ENCODE data around the genes SEMA4B and NGRN.

GRCh38 chr15:89761048-89761864, 10.2 kb upstream of the MESP1 start:
- PRO-cap, result no peak
- RAMPAGE, long total RNA, 4 experiments, result no peak in any of the 4 experiments

DNA sequence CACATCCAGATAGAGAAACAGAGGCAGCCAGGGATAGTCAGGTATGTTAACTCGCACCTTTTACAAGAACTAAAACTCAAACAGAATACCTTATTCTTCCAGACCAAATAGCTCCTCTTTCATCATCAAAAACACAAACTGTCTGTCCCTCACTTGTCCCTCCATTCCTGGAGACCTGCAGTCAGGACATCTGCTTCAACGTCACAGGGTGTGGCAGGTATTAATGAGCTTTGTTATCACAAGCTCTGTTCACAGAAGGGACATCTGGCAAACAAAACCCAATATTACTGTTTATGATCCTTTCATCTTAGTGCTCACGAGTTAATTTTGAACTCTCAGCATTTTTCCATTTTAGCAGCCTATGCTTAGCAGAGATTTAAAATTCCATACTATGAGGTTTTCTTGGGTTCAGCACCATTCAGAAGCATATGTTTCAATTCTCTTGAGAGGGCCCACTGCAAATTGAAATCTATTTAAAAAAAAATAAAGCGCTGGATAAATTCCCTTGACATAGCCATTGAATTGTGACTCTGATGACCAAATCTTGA, 32.9 kb downstream of the AP3S2 start:
- PRO-cap, result no peak
- RAMPAGE, long total RNA, 4 experiments, result no peak in any of the 4 experiments

GRCh38 chr15:89899547-89900440, 6.0 kb upstream of the AP3S2 start:
- PRO-cap, result no peak
- RAMPAGE, long total RNA, 4 experiments, result no peak in any of the 4 experiments

- PRO-cap, result no peak
- RAMPAGE, long total RNA, 4 experiments, result no peak in any of the 4 experiments
Observed at GRCh38 chr15:90013190-90014188, 12.4 kb downstream of the ZNF710 start.

GRCh38 chr15:90047944-90048603, 47.0 kb downstream of the ZNF710 start:
- PRO-cap, result no peak
- RAMPAGE, long total RNA, 4 experiments, result no peak in any of the 4 experiments

DNA sequence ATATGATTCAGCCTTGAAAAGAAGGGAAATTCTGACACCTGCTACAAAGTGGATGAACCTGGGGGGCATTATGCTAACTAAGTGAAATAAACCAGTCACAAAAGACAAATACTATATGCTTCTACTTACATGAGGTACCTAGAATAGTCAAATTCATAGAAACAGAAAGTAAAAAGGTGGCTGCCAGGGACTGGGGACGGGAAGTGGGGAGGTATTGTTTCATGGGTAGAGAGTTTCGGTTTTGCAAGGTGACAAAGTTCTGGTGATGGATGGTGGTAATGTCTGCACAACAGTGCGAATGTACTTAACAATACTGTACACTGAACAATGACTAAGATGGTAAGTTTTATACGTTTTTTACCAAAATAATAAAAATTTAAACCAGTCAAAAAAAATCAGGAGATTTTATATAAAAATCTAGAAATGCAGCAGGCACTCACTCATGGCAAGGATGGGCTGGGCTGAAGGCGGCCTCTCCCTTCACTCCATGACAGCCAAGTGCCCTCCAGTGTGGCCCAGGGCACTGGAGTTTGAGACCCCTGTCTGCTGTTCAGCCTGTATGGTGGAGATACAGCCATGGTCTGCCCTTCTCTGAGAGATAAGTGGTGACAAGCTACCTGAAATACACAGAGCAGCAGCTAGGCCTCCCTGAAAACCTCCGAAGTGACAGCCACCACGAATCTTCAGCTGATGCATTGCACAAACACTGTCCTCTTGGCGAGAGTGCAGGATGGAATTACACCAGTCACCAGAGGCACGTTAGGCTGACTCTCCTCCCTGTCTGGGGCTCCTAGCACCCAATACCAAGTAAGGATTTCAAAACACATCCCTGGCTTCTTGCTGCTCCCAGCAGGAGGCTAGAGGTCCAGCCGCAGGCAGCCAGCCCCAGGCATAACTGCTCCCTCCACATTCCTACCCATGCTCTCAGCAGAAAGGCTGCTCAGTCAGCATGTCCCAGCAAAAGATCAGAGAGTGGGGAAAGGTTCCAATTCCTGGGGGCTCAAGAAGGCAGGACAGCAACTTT, 4.5 kb downstream of the IDH2 start:
- PRO-cap, result bidirectional peak, plus-strand start at position 909 of the sequence, minus-strand start at position 665 of the sequence
- RAMPAGE, long total RNA, 4 experiments, result no peak in any of the 4 experiments

DNA sequence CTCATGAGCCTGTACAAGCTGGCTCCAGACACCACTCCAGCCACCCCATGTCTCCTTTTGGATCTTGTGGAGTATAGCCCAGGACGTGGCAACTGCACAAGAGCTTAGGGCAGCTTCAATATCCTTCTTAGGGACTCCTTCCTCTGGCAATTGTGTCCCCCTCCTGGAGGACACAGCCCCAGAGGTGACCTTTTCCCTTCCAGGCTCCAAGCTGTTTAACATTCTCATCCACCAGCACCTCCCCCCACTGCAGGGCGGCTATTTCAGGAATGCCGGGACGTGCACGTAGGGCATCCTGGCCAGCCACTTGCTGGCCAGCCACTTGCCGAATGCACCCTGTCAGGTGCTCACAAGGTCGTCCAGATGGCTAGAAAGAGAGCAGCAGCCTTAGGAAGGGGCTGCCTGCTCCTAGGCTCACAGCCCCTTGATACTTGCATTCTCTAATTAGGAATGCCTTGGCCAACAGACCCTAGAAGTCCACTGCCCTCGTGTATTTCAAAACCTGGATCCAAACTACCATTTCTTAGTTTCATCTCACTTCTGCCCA, 24.4 kb upstream of the IDH2 start:
- PRO-cap, result bidirectional peak, plus-strand start at position 350 of the sequence, minus-strand start at position 217 of the sequence
- RAMPAGE, long total RNA, 4 experiments, result no peak in any of the 4 experiments

GRCh38 chr15:90162943-90163399, 38.2 kb upstream of the SEMA4B start:
- PRO-cap, result no peak
- RAMPAGE, long total RNA, 4 experiments, result no peak in any of the 4 experiments

DNA sequence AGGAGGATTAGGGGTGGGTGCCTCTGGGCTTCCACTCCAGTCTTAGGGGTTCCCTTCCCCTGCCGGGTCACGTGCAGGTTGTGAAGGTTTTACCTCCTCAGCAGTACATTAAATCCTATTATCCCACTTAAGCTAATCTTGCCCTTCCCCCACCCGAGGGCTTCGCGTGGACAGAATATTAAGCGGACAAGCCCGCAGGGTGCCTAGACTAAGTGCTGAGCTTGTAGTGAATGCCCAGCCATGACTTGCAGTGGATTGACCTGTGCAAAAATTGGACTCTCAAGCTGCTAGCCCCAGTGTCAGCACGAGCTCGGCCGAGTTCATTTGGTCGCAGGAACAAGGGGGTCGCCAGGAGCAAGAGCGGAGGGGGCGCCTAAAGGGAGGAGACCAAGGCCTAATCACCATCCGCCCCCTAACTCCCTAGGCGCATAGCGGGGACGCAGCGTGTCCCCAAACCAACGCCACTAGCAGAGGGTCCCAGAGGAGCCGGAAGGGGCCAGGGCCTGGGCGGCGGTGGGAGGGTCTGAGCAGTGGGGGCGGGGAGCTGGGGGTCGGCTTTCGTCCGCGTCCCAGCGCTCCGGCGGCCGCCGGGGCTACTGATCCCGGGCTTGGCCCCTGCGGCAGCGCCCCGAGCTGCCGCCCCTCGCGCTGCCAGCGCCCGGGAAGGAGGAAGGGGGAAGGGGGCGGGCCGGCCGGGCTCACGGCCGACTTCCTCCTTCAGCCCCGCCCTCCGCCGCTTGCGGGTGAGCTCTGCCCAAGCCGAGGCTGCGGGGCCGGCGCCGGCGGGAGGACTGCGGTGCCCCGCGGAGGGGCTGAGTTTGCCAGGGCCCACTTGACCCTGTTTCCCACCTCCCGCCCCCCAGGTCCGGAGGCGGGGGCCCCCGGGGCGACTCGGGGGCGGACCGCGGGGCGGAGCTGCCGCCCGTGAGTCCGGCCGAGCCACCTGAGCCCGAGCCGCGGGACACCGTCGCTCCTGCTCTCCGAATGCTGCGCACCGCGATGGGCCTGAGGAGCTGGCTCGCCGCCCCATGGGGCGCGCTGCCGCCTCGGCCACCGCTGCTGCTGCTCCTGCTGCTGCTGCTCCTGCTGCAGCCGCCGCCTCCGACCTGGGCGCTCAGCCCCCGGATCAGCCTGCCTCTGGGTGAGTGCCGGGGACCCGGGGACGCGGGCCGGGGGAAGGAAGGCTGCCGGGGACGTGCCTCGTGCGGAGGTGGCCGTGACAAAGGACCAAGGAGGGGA, at the start of gene SEMA4B:
TSS of gene SEMA4B (plus strand) at position 736 of the 1,239 bp plus-strand sequence.
- PRO-cap, result bidirectional peak, plus-strand start at position 757 of the sequence, minus-strand start at position 660 of the sequence; bidirectional peak, plus-strand start at position 964 of the sequence, minus-strand start at position 986 of the sequence
- RAMPAGE, long total RNA, 4 experiments, result no peak in any of the 4 experiments

DNA sequence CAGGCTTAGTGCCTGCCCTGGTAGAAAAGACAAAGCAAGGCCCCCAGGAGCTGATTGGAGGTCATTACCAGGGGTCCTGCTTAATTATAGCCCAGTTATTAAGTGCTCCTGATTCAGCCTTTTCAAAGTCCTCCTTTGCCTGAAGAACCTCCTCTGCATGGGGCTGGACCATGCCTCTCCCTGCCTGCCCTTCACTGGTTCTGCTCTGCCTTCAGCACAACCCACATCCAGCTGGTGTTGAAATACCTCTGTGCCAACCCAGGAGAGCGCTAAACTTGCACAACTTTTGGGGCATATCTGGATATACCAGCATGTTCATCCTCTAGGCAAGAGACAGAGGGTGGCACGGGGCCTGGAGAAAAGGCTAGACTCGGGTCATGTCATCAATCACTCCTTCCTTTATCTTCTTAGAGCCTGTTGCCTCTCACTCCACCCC, 4.7 kb downstream of the SEMA4B start:
- PRO-cap, result bidirectional peak, plus-strand start at position 222 of the sequence, minus-strand start at position 196 of the sequence
- RAMPAGE, long total RNA, 4 experiments, result no peak in any of the 4 experiments

DNA sequence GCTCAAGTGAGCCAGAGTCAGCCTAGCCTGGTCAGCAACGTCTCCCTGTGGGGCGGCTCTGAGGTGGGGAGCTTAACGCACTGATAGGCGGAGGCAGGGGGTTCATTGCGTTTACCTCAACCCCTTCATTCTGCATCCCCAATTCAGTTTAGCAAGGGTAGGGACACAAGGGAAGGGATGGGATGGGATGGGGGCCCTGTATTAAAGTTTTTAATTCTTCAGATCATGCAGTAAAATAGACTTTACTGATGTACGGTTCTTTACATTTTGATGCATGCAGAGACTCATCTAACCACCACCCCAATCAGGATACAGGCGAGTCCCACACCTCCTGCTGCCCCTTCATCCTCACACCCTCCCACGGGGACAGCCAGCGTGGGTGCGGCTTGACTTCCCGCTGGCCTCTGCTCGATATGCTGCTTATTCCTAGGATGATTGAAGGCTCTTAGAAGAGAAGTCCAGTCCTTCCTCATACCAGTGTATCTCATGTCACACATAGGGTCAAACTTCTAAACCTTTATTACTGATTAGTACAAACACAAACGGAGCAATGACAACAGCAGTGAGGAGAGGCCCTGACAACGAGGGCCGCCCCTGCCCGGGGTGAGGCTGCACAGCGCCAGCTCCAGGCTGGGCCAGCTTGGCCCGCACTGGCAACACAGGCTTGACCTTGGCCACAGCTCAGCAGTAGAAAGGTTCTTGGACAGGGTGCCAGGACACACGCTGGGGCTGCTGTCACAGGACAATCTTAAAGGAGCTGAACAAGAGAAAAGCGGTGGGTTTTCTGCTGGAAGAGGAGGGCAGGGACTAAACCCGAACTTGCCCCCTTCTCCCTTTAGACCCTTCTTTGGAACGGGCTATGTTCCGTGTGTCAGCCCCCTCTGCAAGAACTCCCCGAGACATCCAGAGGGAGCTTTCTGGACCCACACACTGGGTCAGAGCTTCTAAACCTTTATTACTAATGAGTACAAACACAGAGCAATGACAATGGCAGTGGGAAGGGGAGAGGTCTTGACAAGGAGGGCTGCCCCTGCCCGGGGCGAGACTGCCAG, 3.7 kb downstream of the CIB1 start:
- PRO-cap, result no peak
- RAMPAGE, long total RNA, 4 experiments, result no peak in any of the 4 experiments

GRCh38 chr15:90265446-90266556, at the start of gene NGRN:
TSS of gene NGRN (plus strand) at chr15:90265672.
- PRO-cap, result bidirectional peak, plus-strand start at chr15:90265680, minus-strand start at chr15:90265645; bidirectional peak, plus-strand start at chr15:90266422, minus-strand start at chr15:90266298
- RAMPAGE, long total RNA, 4 experiments, result start-site peak on the plus strand in 4 of 4 experiments, at chr15:90265668-90265710 at its widest, 934 to 4,343 reads per replicate; start-site peak on the minus strand in 2 of 4 experiments, at chr15:90266285-90266337 at its widest, 5 to 6 reads per replicate

DNA sequence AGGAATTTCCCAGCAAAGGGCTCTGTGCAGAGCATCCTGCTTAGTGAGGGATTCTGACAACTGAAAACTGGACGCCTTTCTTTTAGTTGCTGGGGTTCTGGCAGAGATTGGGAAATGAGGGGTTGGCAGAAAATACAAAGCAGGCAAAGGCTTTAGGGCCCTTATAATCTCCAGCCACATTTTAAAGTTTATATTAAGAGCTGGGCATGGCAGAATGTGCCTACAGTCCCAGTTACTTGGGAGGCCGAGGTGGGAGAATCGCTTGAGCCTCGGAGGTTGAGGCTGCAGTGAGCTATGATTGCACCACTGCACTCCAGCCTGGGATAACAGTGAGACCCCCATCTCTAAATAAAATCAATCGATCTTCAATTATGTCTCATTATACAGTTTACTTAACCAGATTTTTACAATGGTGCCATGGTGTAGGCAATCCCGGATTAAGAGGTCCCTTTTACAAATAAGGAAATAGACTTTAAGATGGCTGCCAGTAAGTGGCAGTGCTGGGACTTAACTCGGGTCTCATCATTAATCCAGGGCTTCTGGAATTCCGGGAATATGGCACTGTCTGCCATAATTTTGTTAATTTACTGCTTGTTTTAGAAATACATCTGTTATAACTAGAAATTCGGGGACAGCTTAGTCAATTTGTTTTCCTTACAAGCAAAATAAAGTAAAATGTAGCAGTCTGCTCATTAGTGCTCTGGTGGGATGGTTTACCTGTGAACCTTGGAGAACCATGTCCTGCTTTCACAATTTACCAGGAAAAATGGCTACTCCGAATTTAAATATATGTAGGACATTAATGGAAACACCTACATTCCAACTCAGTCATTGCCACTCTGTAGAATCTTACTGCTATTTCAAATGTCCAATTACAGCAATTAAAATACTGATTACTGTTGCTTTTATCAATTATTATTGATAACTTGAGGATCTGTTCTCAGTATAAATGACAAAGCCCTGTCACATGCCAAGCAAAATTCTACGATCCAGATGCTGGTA, 7.2 kb downstream of the NGRN start:
- PRO-cap, result no peak
- RAMPAGE, long total RNA, 4 experiments, result no peak in any of the 4 experiments

- PRO-cap, result no peak
- RAMPAGE, long total RNA, 4 experiments, result no peak in any of the 4 experiments
Observed at GRCh38 chr15:90391602-90392605, 3.9 kb downstream of the IQGAP1 start.

- PRO-cap, result no peak
- RAMPAGE, long total RNA, 4 experiments, result no peak in any of the 4 experiments
Observed at GRCh38 chr15:90460336-90460902, 69.3 kb upstream of the CRTC3 start.

DNA sequence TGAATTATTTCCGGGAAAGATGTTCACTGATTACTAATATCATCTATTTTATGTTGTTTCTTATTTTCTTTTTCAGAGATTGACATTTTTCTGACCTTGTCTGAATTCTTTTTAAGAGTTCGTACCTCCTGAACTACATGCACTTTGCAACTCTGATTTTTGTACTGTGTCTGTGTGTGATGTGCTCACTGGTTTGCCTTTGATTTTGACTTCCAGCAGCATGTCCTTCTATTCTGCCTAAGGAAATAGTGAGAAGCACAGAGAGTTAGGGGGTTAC, 23.3 kb downstream of the CRTC3 start:
- PRO-cap, result no peak
- RAMPAGE, long total RNA, 4 experiments, result no peak in any of the 4 experiments

DNA sequence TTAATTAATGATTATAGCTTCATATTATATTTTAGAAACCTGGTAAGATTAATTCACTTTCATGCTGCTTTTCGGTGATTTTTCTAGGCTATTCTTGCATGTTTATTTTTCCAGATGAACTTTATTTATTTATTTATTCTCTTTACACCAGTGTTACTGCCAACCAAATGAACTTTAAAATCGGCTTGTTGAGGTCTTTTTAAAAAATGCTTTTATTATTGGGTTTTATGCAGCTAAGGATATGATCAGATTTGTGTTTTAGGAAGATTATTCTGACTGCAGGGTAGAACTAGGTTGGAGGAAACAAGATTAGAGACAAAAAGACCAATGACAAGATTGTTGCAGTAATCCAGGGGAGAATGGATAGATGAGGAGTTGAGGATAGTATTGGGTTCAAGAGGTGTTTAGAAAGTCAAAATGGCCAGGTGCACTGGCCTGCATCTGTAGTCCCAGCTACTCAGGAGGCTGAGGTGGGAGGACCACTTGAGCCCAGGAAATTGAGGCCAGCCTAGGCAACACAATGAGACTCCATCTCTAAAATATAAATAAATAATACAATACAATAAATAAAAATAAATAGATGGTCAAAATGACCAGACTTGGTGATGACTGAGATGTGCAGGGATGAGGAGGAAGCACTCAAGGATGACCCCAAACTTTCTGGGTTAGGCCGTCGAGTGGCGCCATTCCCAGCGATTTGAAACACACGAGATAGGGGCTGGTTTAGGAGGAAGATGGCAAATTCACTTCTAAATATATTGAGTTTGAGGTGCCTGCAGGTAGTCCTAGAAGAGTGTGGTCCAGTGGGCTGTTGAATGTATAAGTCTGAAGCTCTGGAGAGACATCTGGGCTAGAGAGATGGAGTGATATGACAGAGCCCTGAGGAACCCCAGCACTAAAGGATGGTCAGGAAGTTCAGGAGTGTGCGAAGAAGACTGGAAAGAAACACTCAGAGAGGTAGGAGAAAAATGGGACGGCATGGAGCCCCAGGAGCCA, 46.3 kb downstream of the CRTC3 start:
- PRO-cap, result no peak
- RAMPAGE, long total RNA, 4 experiments, result start-site peak on the plus strand in 1 of 4 experiments, centred at position 614 of the sequence, 6 reads per replicate

- PRO-cap, result no peak
- RAMPAGE, long total RNA, 4 experiments, result no peak in any of the 4 experiments
Observed at GRCh38 chr15:90716352-90716675, 832 bp upstream of the BLM start.

- PRO-cap, result no peak
- RAMPAGE, long total RNA, 4 experiments, result no peak in any of the 4 experiments
Observed at GRCh38 chr15:90838619-90838929, 29.8 kb upstream of the FURIN start.

GRCh38 chr15:90852659-90853033, 15.7 kb upstream of the FURIN start:
- PRO-cap, result no peak
- RAMPAGE, long total RNA, 4 experiments, result no peak in any of the 4 experiments